Natural killer cell (primary cell): ENCODE measurements around a stretch of chr9.

- PRO-cap = no peak
Measured at GRCh38 chr9:116153006-116153383, 596 bp upstream of the PAPPA start.

DNA sequence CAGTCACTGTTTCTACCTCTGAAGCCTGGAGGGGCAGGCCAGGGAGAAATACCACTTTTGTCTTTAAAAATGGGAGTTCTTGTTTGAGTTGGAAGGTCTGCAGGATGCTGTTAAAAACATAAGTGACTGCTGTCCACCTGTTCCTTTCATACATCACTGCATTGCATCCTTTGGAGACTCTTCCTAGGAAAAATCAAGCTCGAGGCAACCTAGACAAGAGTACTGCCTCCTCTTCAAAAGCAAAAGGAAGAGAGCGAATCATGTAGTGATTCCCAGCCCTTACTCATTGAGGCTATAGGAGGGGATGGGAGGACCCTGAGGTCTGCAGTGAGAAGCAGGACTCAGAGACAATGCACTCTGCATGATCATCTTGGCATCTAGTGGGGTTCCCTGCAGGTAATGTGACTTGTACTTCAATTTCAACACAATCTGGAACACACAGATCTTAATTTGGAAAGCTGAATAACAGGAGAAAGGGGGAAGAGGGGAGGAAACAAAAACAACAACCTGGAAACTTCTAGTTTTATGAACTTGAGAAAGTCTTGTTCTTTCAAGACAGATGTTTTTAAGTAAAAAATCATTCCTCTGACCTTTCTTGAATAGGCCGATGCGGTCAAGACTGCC is 163.1 kb downstream of the PAPPA start:
- PRO-cap = no peak

DNA sequence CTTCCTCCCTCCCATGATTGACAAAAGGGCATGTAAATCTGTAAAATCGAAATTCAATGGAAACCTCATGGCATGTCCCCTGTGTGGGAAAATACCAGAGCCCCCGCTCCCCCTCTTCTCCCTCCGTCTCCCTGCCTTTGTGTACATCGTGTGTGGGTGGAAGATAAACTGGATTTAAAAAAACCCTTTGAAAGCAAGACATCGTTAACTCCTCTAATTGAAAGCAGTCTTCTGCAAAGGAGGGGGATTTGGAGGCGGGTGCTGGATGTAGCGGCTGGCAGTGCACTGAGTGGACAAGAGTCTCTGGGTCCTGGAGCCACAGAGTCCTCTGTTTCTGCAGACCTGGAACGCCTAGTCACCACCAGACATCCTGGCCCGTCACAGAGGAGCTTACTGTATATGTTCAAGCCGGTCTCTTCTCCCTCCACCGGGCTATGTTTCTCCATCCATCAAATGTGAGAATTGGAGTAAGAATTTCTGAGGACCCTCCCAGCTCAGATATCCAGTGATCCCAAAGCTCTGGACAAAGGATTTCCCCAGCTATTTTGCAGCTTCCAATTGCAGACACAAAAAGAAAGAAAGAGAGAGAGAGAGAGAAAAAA is 169.5 kb downstream of the PAPPA start:
- PRO-cap = no peak

DNA sequence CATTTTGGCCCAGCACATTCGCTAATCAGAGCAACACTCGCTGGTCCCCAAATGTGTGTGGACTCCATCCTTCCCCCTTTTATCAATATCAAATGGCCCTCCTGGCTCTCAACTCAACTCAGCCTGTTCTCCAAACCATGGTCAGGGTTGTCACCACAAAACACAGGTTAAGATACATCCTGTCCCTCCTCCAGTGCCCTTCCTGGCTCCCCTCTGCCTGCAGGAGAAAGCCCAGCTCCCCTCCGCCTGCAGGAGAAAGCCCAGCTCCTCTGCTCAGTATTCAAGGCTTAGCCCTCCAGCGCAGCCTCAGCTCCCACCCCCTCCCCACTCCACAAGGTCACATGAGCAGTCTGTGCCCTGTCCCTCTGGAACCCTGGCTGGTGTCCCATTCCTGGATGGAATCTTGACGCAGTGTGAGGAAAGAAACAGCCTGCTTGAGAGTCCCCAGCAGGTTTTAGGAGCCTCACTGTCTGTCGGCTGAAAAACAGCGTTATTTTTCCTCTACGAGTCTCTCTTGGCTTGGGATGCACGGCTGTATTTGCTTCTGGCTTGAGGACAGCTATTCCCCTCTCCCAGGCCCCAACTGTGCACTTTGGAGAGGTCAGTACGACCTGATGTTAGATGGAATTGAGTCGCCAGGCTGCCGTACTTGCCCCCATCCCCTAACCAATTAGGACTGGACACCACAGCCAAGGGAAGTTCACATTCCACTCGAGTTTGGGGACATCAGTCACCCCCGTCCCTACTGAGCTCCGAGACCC is 210.2 kb upstream of the TRIM32 start:
- PRO-cap = no peak

GRCh38 chr9:117415555-117416032 is 737 bp upstream of the ASTN2 start:
- PRO-cap = no peak

DNA sequence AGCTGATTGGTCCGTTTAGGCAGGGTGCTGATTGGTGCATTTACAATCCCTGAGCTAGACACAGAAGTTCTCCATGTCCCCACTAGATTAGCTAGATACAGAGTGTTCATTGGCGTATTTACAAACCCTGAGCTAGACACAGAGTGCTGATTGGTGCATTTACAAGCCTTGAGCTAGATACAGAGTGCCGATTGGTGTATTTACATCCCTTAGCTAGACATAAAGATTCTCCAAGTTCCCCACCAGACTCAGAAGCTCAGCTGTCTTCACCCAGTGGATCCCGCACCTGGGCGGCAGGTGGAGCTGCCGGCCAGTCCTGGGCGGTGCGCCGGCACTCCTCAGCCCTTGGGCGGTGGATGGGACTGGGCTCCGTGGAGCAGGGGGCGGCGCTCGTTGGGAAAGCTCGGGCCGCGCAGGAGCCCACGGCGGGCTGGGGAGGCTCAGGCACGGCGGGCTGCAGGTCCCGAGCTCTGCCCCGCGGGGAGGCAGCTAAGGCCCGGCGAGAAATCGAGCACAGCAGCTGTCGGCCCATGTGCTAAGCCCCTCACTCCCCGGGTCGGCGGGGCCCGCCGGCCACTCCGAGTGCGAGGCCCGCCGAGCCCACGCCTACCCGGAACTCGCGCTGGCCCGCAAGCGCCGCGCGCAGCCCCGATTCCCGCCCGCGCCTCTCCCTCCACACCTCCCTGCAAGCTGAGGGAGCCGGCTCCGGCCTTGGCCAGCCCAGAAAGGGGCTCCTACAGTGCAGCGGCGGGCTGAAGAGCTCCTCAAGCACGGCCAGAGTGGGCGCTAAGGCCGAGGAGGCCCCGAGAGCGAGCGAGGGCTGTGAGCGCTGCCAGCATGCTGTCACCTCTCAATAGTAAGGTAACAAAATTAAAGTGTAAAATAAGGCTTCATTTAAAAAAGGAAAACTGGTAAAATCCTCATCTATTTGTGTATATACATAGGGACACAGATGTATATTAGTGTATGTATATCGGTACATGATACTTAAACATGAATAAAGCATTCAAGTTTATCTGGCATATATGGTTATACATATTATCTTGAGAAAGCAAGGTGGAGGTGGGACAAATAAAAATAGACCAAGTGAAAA is 560.0 kb downstream of the BRINP1 start:
- PRO-cap = no peak

DNA sequence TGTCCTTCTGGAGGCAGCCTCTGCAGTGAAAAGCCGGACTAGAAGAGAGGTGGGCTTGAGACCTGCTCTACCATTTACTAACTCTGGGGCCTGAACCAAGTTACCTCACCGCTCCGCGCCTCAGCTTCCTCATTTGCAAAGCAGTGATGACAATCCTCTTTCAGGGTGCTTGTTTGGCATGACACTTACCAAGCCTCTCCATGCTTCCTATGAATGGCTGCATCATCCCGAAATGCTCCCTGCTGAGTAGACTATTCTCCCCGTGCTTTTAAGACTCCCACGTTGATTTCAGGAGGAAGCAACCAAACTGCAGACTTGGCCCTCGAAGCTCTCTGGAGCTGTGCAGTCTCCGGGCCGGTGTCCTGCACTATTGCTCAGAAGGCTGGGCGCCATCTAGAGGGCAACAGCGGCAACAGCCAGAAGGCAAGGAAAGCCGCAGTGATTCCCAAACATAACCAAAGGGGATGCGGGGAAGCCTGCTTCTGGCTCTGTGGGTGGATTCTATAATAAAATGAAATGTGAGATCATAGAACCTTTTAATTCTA is 599.7 kb upstream of the BRINP1 start:
- PRO-cap = no peak

DNA sequence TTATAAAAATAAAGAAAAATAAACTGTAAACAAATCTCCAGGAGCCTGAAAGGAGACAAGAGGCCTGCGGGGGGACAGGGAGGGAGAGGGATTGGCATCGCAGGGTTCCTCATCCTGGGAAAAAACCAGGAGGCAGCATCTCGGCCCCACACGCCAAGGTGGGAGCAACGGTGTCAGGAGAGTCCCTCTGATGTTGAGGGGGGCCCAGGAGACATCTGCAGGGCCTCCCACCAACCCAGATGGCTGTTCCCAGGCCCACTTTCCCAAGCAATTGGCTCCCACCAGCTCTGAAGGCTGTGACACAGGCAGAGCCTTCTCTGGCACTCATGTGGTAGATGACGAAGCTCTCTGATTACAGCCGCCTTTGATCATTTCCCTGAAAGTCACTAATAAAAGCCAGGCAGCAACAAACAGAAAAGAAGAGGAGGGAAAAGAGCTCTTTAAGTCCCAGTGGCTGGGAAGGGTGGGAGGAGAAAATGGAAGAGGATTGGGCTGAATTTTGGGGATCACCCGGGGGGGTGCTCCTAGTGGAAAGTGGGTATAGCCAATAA is 226.5 kb downstream of the CDK5RAP2 start:
- PRO-cap = no peak

DNA sequence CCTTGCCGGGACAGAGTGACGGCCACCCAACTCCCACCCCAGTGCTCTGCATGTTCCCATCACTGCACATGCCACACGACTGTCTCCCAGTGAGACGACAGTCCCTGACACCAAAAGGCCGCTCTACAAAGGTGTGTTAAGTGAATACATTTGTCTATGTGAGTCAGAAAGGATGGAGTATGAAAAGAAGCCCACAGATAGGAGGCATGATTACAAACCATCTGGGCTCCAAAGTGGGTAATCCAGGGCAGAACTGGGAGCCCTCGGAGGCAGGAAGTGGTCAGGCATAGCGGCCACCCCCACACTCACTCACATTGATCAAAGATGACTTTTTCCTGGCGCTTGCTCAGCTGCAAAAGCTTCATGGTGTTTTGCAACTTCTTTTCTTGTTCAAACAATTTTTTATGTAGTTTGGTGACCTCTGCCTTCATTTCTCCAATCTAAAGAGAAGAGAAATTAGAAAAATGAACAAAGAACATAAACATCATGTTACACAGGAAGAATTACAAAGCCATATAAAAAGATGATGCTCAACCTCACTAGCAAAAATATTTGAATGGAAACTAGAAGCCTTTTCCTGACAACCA is 185.7 kb downstream of the CDK5RAP2 start:
- PRO-cap = no peak

DNA sequence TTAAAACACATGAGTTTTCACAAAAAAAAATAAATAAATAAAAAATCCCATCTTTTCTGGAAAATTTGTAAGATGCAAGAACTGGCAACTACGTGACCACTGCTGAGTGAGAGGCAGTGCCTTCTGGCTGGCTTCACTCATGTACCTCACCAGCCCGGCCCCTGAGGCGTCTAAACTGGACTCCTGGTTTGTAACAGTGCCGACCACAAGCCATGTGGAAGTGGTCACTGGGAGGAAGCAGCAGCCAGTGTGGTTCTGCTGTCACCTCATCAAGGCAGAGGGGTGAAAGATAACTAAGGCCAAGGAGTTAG is 143.1 kb downstream of the CDK5RAP2 start:
- PRO-cap = no peak

GRCh38 chr9:120533785-120534683 is 45.9 kb downstream of the CDK5RAP2 start:
- PRO-cap = no peak

DNA sequence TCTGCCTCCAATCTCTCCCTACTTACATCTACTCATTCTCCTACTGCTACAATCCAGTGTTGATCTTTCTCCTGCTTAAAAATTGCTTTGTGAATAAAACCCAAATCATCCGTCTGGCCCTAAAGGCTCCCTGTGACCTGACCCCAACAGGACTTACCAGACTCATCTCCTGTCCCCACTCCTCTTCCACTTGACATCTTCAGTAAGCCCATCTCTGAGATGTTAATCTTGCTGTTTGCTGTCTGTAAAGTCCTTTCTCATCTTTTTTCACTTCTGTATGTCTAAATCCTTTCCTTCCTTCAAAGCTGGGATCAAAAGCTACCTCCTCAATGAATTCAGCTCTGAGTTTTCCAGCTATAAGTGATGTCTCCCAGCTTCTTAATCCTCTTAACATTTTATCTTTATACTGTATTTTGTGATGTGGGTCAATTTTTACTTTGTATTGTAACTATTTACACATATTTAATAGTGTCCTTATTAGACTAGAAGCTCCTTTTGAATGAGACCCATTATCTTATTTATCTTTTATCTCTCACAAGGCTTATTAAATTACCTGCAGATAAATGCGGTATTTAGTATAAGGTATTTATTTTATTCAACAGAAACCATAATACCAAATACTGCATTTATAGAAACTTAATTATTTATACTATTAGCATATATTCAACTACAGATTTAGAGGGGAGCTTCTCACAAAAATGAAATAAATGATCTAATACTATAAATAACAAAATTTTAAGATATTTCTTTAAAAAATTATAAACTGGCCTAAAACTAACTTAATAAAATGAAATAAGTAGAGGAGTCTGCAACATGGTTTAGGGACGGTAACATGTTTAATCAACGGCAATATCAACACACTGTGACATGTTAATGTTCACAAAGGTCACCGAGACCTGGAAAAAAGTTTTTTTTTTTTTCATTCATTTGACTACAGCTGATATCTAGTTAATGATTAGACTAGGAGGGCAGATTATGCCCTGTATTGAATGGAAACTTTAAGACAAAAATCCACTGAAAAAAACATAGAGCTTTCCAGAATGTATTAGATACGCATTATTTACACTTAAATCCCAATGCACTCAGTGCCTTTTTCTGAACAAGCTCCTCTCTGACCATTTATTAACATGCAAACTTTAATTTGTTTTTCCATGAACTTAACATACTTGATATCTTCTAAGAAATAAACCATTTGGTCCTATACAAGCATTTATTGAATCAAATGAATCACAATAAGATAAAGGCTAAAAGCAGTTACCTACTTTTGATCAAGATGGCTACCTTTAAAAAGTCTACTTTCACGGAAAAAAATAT is 66.7 kb upstream of the CDK5RAP2 start:
- PRO-cap = no peak

GRCh38 chr9:120713248-120713801 is 945 bp downstream of the MEGF9 start:
- PRO-cap = no peak

DNA sequence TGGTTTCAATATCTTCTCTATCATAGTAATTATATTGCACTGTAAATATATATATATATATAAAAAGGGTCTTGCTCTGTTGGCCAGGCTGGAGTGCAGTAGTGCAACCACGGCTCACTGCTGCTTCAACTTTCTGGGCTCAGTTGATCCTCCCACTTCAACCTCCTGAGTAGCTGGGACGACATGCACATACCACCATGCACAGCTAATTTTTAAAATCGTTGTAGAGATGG is 12.0 kb downstream of the PSMD5 start:
- PRO-cap = no peak

GRCh38 chr9:120914263-120914839 is 12.2 kb downstream of the TRAF1 start:
- PRO-cap = no peak

DNA sequence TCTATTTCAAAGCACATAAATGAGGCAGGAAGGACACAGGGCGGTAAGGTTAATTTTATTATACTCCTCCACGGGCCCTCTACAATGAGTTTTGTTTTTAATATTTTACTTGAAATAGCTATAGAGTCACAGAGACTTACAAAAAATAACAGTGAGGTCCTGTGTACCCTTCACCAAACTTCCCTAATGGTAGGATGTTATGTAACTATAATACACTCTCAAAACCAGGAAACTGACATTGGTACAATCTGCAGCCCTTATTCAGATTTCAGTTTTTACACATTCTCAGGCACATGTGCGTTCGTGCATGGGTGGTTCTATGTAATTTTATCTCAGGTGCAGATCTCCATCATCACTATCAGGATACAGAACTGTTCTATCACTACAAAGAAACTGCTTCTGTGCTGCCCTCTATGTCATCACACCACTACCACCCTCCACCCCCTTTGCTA is 16.5 kb downstream of the RAB14 start:
- PRO-cap = no peak

DNA sequence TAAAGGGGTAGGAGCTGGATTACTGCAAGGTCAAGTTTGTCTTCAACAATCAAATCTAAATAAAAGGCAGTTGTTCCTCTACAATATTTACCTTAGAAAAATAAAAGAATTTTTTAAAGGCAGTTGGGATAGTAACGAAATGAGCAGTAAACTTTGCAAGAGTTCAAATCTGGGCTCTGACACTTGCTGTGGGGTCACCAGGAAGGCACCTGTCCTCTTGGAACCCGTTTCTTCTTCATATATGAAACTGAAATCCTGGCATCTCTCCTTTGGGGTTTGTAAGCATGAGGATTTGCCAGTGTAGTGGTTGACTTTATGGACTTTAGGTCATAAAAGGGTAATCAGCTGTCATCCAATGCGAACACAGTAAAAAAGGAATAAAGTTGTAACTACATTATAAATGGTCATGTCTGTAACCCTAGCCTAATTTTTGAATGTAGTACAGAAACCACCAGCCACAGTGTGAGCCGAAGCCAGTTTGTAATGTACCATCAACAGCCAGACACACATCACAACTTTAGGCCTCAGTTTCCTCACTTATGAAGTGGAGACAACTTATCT is 1.3 kb downstream of the RAB14 start:
- PRO-cap = no peak

- PRO-cap = no peak
Measured at GRCh38 chr9:121295103-121295865, 27.3 kb downstream of the GSN start.

DNA sequence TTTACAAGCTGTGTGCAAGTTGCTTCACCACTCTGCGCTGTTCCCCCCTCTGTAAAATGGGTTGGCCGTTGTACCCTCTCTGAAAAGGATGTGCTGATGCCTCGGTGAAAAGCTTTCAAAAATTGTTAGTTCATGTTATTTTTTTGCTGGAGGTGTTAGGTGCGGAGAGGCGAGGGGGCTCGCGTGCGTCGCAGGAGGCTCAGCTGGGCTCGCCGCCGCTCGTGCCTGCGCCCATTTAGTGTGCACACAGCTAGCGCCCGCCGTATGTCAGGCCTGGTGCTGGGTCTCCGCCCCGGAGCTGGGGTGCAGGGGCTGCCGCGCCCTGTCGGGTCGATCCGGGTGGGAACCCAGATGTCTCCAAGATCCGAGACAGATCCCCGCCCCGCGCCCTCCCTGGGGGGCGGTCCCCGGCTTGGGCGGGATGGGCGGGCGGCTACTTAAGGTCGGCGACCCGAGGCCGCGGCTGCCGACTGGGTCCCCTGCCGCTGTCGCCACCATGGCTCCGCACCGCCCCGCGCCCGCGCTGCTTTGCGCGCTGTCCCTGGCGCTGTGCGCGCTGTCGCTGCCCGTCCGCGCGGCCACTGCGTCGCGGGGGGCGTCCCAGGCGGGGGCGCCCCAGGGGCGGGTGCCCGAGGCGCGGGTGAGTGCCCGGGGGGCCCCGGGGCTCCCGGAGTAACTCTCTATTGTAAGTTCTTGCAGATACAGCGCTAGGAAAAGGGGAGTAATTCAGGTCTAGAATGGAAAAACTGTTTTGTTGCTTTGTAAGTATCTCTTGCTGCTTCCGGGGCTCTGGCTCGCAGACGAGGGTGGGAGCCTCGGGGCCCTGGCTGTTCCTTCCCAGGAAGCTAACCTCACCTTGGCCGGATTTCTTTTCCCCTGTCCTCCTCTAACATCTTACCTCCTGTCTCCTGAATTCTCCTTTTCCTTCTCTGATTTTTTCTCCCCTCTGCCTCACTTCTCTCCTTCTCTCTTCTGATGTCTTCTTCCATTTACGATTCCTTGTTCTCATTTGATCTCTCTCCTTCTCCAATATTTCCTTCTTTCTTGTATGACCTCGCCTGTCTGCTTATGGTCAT is 31.7 kb downstream of the GSN start:
- PRO-cap = unidirectional peak, plus-strand start at position 135 of the sequence; bidirectional peak, plus-strand start at position 580 of the sequence, minus-strand start at position 530 of the sequence

DNA sequence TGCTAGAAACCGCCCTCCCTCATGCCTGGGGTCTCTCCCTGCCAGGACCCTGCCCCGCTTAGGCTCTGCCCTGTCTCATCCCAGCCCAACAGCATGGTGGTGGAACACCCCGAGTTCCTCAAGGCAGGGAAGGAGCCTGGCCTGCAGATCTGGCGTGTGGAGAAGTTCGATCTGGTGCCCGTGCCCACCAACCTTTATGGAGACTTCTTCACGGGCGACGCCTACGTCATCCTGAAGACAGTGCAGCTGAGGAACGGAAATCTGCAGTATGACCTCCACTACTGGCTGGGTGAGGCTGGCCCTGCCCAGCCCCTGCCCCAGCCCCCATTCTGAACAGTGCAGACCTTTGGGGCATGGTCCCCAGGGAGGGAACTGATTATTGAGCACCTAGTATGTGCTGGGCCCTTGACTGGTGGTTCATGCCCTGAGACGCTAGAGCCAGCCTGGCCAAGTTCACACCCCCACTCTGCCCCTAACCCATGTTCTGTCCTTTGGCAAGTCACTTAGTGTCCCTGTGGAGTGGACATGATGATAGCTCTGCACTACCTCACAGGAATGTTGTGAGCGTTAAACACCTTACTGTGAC is 34.0 kb downstream of the GSN start:
- PRO-cap = no peak